A673 (cell line): ENCODE measurements around a stretch of chr7.

GRCh38 chr7:131103873-131104504 is 223.7 kb upstream of the MKLN1 start:
- PRO-cap: no peak

- PRO-cap: bidirectional peak, plus-strand start at chr7:131110791, minus-strand start at chr7:131110463; unidirectional peak, minus-strand start at chr7:131110839
Observed at GRCh38 chr7:131110286-131111152, 217.2 kb upstream of the MKLN1 start.

DNA sequence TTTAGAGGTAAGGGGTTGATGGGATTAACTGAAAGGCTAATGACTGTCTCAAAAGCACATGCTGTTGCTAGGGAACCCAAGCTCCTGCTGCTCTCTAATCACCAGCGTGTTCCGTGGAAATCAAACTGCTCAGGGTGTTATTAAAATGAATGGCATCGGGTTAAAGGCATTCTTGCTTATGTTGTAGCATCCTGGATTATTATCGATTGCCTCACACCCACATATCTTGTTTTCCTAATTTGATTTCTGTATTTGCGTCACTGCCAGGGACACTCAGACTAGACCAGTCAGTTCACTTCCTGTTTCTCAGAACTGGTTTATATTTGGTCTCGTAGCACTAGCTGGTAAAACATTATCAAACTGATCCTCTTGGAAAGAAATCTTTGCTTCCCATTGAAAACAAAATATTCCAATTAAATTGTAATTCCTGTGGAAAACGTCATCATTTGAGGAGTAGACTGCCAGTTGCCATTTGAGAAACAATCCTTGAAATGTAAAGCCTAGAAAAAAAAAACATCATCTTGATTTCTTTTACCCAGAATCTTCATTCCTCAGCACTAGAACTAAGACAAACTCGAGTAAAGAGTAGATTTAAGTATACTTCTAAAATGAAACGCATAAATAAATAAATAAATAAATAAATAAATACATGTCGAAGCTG is 216.4 kb upstream of the MKLN1 start:
- PRO-cap: bidirectional peak, plus-strand start at position 309 of the sequence, minus-strand start at position 136 of the sequence

DNA sequence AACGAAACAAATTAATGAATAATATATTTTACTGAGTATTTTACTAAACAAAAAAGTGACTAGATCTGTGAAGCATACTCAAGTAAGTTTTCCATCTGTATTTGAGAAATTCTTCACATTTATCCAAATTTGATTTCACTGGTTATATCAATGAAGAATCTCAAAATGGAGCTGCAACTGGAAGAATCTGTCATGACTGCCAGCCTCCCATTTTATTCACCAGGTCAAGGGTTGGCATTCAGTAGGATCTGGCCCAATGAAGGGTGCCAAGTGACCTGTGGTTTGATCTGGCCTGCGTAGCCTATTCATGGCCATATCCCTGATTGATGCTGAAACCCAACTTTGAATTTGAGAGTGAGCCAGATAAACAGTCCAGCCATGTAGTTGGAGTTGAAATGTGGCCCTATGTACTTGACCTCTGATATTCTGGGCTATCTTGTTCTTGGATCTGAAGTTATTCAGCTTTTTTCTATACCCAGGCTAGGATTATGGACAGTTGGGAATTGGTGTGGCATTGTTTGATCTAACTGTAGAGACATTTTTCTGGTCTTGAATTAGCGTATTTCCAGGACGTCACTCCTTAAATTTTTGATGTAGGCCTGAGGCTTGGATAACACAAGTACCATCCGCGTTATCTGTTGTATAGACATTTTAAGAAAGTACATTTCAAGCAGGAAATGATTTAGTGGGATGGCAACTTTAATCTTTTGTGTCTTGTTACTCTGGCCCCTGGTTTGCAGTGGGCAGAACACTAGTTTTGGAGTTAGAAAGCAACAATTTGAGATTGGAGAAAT is 1.6 kb downstream of the MKLN1 start:
- PRO-cap: no peak

- PRO-cap: no peak
Observed at GRCh38 chr7:131419462-131420547, 92.1 kb downstream of the MKLN1 start.

DNA sequence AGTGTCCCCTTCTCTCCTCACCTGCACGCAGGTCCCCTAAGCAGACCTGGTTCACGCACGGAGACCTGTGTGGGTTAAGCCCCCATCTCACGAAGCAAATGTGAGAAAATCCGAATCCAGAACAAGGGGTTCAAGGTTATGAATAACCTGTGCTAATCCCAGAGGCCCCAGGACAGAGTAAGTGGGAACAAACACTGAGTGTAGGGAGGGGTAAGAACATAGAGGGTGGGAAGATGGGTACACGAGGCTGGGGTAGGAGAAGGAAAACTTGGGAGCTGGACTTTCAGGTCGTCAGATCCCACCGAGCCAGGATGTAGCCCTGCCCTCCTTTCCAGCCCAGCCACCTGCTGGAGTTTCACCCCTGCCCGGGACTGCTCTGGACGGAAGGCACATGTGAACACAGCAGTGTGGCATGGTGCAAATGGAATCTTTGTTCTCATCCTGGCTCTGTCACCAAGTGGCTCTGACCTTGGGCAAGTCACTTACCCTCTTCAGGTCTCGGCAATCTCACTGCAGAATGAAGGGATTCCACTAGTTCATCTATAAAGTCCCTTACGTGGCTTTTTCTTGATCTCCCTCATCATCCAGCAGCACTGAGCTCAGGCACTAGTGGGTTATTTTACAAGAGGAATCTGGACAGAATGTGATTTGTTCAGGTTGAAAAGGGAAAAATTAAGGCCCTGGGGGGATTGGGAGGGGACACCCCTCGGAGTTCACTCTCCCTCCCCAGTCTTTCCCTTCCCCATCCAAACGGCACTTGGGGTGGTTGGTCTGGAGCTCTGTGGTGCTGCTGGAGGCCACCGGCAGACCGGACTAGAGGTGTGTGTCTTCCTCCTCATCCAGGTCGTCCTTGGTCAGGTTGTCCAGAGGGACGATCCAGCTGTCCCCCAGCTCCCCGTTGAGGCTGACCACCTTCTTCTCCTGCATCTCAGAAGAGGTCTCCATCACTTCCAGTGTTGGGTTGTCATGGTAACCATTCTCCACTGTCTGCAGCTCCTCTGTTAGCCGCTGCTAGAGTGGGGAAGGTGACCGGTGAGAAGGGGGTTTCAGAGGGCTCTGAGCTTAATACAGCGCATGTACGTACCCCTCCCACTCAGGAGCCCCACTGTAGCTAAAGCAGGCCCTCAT is 52.6 kb downstream of the PODXL start:
- PRO-cap: no peak

DNA sequence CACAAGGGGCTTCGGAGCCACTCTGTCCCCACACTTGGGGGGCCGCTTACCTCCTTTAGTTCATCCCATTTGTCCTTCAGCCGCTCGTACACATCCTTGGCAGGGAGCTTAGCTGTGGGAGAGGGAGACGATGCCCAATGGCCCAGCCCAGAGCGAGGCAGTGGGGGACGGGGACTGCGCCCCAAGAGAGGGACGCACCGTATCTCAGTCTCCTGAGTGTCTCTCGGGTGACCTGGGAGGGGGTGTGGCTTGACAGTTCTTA is 50.3 kb downstream of the PODXL start:
- PRO-cap: no peak

DNA sequence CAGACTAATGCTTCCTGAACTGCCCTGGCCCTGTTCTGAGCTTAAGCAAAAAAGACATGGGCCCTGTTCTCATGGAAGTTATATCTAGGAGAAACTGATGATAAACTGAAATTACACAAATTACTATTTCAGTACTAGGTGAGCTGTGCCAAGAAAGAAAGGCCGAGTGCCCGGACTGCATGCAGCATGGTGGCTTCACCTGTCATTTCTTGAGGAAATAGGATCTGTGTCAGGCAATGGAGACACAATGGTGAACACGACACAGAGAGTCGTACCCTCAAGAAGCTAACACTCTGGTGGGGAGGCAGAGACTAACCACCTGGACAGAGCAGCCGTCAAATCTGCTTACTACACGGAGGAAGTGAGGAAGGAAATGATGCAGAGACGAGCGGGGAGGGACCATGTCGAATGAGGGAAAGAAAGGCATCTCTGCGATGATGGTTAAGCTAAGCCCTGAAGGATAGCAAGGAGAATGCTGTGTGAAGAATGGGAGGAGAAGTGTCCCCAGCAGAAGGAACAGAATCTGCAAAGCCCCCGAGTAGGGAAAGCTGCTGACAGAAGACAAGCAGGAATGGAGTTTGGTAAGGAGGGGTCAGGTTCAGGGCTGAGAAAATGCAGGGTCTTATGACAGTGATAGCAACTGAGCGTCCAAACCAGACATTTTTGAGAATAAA is 44.3 kb downstream of the PODXL start:
- PRO-cap: no peak

GRCh38 chr7:131540362-131540922 is 16.0 kb downstream of the PODXL start:
- PRO-cap: no peak

DNA sequence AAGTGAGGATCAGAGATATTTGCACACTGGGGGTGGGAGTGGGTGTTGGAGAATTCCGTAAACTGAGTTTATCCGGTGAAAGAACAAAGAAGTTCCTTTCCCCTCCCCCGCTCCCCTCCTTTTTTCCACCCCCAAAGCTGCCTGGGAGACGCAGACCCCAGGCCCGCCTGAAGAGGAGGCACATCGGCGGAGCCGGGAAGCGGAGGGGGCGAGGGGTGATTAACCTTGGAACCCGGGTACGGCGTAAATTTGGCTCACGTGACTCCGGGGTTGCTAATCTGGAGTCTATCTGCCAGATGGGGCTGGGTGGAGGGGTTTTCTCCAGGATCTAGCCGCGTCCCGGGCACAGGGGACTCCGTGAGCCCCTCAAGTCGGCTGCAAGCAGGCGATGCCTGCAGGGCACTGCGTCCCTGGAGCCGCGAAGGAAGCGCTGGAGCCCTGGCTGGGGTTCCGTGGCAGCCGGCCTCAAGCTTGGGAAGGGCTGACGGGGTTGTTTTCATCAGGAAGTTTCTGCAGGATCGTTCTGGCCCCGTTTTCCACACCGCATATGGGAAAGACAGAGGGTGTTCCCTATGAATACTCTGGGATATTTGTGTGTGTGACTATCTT is 1.5 kb upstream of the PODXL start:
- PRO-cap: no peak

DNA sequence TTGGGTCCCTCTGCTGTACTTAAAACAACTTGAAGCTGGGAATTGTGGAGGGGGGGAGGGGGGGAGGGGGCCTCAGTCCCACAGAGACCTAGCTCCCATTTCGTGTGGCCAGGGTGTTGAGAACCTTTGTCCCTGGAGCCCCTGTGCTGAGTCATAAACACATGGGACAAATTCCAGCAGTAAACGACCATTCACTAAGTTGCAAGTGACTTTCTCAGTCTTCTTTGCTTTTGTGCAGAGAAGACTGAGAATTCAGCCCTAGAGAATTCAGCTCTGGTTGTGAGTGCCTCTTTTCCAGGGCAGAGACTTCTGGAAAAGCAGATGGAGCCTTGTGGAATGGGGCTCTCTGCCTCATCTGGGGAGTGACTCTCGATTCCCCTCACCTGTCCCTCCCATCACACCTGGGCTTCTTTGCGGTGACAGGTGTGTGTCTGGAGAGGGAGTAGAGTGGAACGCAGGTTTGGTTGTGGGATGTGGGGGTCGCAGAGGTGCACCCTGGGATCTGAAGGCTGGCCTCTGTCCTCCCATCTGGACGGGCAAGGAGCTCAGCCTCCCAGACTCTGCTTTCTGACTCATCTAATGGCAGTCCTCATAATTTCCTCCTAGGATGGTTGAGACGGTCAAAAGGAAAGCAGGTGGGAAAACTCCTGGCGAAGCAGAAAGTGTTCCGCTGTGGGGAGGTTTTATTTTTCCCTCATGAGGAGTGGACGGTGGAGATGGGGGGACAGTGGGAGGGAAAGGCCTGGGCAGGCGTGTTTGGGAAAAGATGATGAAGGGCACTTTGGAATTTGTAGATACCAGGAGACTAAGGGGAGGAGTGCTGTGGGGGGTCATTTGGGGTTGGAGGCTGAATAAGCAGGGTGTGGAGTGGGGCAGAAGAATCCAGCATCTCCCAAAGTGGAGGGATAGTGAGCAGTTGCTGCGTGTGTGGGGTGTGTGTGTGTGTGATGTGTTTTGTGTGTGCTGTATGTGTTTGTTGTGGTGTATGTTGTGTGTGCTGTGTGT is 96.9 kb upstream of the PODXL start:
- PRO-cap: no peak

DNA sequence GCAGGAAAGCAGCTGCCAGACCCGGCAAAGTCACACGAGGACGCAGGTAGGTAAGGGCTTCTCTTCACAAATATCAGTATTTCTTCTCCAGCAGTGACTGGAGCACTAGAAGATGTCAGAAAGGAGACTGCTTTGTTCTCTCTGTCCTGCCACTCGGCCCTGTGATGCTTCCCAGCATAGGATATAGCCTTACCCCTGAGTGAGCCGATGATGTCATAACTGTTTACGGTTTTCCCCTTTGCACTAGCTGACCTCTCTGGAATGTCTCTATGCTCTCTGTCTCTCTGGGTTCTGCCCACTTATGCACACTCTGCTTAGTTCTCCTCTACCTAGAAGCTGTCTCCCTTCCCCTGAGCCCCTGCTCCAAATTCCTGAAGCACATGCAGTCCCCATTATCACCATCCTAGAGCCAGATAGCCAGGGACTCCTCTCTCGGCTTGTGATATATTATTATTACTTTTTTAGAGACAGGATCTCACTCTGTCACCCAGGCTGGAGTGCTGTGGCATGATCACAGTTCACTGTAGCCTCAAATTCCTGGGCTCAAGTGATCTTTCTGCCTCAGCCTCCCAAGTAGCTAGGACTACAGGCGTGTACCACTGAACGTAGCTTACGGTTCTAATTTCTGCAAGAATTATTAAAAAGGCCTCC is 167.6 kb upstream of the PODXL start:
- PRO-cap: no peak

GRCh38 chr7:131948453-131949244 is 392.2 kb upstream of the PODXL start:
- PRO-cap: no peak

- PRO-cap: no peak
Observed at GRCh38 chr7:132425322-132425701, 151.0 kb downstream of the PLXNA4 start.

- PRO-cap: no peak
Observed at GRCh38 chr7:132431239-132431709, 145.0 kb downstream of the PLXNA4 start.

DNA sequence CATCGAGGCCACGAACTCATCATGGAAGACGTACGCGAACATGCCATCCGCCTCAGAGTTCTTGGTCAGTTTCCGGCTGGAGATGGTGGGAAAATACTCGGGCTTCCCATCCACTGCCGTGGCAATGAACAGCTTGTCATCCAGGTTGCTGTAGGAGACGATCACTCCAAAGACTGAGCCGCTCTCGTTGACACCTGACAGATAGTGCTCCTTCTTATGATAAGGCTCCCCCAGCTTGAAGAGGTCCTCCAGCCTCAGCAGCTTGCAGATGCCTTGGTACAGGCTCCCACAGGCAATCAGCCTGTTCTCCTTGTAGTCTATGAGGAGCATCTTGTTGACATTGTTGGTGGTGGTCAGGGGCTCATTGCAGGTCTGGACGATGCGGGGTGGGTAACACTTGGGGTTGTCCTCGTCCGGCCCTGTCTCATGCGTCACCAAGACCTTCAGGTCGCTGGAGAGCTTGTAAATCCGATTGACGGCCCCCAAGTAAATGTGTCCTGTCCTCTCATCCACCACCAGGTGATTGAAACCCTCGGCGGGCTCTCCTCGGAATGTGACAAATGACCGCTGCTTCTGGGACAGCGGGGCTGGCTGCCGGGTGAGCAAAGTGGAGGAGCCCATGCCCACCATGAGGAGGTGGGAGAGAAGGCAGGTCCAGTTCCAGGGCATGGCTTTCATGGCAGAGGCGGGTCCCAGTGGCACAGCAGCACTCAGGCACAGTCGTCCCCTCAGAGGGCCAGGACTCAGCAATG is 68.1 kb downstream of the PLXNA4 start:
- PRO-cap: no peak

GRCh38 chr7:132688007-132688450 is 111.8 kb upstream of the PLXNA4 start:
- PRO-cap: no peak

- PRO-cap: no peak
Observed at GRCh38 chr7:132929440-132929884, 152.4 kb downstream of the CHCHD3 start.

DNA sequence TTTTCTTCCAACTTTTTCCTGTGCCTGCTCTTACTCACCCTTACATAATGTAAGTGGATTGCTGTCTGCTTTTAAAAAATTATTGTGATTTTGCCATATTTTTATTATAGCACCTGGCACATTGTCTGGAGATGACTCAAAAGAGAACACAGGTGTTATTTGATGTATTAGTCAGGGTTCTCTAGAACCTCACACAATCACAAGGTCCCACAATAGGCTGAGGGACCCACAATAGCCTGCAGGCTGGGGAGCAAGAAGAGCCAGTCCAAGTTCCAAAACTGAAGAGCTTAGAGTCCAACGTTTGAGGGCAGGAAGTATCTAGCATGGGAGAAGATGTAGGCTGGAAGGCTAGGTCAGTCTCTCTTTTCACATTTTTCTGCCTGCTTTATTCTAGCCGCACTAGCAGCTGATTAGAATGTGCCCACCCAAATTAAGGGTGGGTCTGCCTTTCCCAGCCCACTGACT is 390.1 kb downstream of the EXOC4 start:
- PRO-cap: no peak

GRCh38 chr7:133947425-133948056 is 179.6 kb upstream of the LRGUK start:
- PRO-cap: no peak